Body of pancreas (tissue), 2 donors: Measurements from ENCODE around the genes MOCOS, FHOD3, TPGS2 and SETBP1.

DNA sequence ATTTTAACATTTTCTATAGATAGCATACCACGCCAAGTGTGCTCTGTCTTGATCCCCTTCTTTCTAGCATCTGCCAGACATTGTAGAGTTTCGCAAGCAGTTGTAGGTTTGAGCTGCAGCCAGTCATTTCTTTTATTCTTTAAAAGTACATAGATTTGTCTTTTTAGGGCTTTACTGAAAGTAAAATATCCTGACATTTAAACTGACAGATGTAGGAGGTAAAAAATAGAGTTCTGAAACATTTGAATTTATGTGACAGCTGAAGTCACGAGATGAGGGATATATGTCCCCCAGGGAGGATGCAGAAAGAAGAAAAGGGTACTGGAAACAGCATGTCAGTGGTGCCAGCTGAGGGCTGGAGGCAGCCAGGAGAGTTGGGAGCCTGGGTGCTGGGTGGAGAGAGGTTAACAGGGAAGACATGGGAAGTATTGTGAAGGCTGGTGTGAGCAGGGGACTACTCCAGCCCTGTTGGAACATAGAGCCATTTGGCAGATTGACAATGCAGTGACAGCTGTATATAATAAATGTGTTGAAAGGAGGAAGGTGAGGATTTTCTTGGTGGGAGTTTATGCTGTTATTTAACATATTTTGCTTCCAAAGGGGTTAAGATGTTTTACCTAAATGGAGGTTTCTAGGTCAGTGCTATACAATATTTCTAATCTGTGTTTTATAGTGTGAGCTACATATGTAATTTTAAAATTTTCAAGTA is 11.8 kb upstream of the MOCOS start:
- PRO-cap: no peak
- RAMPAGE, long total RNA, 2 experiments: no peak in any of the 2 experiments

DNA sequence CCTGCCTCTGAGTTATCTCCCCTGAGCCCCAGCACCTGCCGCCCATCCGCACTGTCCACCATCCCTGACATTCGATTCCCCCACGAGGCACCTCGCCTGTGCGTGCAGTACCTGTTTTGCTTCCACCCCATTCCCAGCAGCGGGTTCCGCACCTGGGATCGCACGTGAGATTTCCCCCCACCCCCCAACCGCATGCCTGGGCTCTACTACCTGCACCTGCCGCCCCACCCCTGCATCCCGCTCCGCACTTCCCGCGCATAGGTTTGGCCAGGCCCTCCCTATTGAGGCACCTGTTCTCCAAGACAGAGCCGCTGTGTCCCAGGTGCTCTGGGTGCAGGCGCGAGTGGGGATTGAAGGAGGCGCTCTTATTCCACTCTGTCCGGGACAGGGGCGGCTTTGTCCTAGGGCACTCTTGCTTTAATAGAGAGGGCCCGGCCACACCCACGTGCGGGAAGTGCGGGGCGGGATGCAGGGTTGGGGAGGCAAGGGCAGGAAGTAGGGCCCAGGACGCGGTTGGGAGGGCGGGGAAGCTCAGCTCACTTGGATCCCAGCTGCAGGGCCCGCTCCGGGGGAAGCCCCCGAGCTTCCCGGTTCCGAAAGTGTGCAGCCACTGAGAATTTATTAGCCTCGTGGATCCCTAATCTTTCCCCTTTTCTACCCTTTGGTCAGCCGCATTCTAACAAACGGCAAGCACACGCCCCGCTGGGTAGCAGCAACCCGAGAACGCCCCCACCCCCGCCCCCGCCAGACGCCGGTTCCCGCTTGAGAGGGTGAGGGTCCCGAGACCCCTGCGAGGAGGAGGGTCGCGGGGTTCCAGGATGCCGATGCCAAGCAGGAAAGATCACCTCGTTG is 681 bp upstream of the MOCOS start:
- PRO-cap: unidirectional peak, plus-strand start at position 505 of the sequence
- RAMPAGE, long total RNA, 2 experiments: no peak in any of the 2 experiments

DNA sequence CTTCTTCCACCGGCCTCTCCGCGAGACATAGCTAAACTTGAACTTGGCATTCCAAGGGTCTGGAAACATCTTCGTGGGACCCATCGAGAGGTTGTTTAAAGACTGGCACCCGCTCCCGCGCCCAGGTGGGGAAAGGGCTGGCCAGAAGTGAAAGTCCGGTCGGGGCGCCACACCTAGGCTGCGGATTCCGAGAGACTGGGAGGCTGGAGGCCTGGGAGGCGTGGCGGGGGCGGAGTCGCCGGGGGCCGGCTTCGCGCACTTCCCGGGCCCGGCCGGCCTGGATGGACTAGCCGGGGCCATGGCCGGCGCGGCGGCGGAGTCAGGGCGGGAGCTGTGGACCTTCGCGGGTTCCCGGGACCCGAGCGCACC is at the start of gene MOCOS:
MOCOS (plus strand) TSS at position 256 of the 369 bp plus-strand sequence.
- PRO-cap: bidirectional peak, plus-strand start at position 281 of the sequence, minus-strand start at position 149 of the sequence
- RAMPAGE, long total RNA, 2 experiments: start-site peak on the plus strand in 2 of 2 experiments, centred at positions 268 to 278 of the sequence, 6 to 12 reads per replicate

GRCh38 chr18:36296960-36298116 is at the start of gene FHOD3:
Gene FHOD3, plus strand, starts transcription at chr18:36297713.
- PRO-cap: bidirectional peak, plus-strand start at chr18:36297725, minus-strand start at chr18:36297571
- RAMPAGE, long total RNA, 2 experiments: no peak in any of the 2 experiments

DNA sequence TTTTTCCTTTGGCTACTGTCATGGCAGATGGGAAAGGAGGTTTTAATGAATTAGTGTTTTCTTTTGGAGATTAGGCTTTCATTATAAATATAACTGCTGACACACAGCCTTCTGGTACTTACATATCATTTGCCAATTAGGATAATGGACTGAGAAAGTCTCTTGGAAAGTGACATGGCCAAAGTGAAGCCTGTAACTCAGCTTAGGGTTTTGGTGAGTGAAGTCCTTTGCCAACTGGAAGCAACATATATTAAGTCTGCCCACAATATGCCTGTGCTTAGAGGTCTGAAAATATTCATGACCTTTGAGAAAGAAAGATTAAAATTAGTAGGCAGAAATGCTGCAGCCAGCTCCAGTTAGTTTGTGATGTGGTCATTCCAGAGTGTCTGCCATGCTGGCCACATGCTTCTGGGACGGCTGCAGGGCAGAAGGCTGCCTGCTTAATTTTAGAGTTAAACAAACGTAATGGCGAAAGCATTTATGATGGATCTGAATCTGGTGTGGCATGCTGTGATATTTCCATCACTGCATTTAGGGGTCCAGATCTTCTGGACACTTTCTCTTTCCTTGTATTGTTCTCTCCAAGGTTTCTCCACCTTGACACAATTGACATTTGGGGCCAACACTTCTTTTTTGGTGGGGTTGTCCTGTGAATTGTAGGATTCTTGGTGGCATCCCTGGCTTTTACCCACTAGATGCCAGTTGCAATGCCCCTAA is 95.4 kb downstream of the FHOD3 start:
- PRO-cap: no peak
- RAMPAGE, long total RNA, 2 experiments: no peak in any of the 2 experiments

DNA sequence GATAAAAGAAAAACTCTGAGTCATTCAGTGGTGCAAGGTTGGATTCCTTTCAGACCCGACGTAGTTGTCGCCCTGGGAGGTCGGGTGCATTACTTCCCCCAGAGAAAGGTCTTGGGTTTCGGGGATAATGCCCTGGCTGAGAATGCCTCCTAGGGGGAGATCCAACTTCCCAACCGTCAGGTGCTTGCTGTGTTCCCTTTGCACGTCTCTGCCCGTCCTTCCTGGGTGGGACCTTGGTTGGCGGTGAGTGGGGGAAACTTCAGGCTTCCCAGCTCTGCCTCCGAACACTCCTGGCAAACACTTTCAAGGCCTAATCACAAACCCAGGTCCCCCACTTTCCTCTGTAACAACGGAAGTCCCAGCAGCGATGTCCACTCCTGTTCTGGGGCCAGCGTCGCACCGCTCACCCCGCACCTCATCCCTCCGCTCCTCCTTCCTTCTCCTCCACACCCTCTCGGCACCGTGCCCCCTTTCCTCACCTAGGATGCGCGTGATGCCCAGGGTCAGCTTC is 543 bp downstream of the TPGS2 start:
- PRO-cap: unidirectional peak, plus-strand start at position 52 of the sequence
- RAMPAGE, long total RNA, 2 experiments: no peak in any of the 2 experiments

DNA sequence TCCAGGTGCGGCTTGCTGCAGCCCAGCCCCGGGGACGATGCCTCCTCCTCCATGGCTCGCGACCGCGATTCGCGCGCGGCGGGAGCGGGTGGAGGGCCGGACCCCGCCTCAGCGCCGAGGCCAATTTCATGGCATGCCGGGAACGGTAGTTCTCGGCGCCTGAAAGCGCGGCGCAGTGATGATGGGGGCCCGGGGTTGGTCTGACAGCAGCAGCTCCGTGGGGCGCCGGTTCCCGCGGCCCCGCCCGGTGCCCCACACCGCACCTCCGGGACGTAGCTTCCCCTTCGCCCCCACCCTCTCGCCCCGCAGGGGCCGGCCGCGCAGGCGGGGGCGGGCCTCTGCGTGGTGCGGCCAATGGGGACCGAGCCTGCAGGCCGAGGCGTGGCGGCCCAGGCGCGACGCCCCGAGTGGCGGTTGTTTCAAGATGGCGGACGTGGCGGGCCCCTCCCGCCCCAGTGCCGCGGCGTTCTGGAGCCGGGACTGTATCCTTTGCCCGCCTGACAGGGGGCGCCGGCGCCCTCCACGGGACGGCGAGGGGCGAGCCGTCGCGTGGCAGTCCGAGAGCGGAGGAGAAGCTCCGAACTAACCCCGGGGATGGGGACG is at the start of gene TPGS2:
TPGS2 (minus strand) TSS at position 288 of the 603 bp plus-strand sequence.
- PRO-cap: bidirectional peak, plus-strand start at position 184 of the sequence, minus-strand start at position 66 of the sequence; bidirectional peak, plus-strand start at position 422 of the sequence, minus-strand start at position 291 of the sequence
- RAMPAGE, long total RNA, 2 experiments: start-site peak on the plus strand in 2 of 2 experiments, centred at positions 382 to 483 of the sequence, 19 to 380 reads per replicate; start-site peak on the minus strand in 1 of 2 experiments, centred at positions 72 to 287 of the sequence, 81 to 104 reads per replicate

- PRO-cap: no peak
- RAMPAGE, long total RNA, 2 experiments: no peak in any of the 2 experiments
These were observed 132.1 kb downstream of the KIAA1328 start for GRCh38 chr18:36960882-36961502.

DNA sequence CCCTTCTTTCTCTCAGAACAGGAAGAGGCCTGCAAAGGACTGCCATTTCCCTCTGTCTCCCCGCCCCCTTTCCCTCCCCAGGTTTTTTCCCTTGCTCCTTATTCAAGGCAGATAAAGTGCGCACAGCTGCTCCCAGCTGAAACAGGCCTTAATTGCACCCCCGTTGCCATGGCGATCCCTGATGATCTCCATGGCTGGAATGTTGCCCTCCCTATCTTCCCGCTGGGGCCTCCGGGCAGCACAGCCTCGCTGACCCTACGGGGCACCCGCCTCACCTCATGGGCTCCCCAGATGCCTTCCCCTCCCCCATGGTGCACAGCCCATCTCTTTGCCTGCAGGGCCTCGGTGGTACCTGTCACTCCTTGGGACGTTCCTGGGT is 115.2 kb downstream of the CELF4 start:
- PRO-cap: no peak
- RAMPAGE, long total RNA, 2 experiments: no peak in any of the 2 experiments

DNA sequence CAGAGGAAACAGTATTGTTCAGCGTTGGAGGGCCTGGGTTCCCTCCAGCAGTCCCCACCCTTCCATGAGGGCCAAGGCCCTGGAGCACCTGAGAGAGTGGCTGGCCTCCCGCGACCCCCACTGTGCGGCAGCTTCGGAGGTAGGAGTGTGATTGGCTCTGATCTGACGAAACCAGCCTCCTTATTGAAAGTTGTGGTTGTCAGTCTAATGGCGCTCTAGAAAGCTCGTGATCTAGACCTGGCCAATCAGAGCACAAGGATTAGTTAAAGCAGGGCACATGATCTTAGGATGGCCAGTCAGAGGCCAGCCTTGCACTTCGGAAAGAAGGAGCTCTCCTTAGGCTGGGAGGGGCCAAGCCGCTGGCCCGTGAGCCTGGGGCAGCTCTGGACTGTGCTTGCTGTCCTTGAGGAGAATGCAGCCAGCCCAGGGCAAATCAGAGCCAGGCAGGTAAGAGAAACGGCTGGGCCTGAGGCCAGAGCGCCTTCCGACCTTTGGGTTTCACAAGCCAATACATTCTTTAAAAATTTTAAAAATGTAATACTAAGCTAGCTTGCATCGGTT is 104.6 kb upstream of the CELF4 start:
- PRO-cap: no peak
- RAMPAGE, long total RNA, 2 experiments: no peak in any of the 2 experiments

DNA sequence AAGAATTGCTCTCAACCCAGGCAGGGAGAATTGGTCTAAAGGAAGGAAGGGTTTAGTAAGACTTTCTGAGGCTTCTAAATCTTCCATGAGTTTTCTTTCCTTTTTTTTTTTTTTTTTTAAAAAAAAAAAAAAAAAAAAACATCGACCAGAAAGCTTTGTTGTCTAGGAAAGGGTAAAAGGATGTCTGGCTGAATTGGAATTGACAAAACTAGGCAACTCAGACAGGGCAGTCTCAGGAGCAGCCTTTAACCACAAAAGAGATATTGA is 429.3 kb upstream of the CELF4 start:
- PRO-cap: no peak
- RAMPAGE, long total RNA, 2 experiments: no peak in any of the 2 experiments

DNA sequence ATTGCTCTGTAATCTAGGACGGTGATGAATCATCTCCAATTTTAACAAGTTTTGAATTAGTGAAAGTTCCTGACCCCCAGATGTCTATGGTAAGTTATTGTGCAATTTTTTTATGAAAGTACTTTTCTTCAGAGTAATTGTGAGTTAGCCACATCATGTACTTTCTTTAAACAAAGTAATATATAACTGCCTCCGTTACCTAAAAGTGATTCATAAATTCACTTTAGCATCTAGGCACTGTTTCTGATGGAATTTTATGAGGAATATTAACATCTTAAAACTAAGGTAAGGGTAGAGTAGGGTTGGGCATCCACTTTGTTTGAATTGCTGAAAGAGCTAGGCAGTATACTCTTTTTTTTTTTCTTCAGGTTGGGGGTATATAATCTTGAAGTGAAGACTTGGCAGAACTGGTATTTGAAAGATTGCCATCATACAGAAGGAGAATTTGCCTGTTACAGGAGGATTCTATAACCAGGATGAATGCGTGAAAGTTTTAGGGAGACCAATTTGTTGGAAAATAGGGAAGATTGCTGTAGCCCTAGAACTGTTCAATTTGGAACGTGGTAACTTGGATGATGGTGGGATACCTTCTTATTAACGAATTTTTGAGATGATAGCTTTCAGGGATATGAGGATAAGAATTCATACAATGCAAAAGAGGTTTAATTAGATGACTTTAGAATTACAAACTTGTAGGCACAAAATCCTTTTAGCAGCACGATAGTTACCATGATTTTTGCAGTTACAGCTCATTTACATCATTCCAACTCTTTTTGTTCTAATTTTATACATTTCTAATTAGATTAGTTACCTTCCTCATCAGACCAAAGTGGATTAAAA is 38.4 kb downstream of the PIK3C3 start:
- PRO-cap: no peak
- RAMPAGE, long total RNA, 2 experiments: no peak in any of the 2 experiments

DNA sequence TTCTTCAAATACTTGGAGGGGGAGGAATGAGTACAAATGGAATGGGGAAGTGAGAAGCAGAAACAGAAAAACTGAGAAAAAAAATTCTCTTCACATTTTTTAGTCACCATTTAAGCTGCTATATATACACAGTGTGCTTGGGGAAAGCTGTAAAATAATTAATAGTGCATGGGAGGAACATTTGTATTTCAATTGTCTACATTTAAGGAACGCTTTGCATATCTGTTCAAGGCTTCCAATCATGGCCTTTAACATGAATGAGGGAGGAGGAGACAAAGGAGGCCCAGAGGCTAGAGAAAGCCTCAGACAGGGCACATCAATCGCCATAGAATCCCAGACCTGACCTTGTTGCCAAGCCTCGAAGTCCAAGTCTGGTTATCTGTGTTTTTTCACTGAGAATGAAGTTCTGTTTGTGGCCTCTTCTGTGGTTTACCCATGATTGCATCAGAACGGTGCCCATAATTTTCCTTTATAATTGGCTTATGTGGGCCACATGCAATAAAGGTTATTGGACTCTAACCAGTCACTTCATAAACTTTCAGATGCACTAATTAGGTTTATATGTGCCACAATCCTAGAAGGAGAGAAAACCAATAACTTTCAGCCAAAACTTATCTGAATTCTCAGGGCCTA is 158.7 kb downstream of the PIK3C3 start:
- PRO-cap: no peak
- RAMPAGE, long total RNA, 2 experiments: no peak in any of the 2 experiments

DNA sequence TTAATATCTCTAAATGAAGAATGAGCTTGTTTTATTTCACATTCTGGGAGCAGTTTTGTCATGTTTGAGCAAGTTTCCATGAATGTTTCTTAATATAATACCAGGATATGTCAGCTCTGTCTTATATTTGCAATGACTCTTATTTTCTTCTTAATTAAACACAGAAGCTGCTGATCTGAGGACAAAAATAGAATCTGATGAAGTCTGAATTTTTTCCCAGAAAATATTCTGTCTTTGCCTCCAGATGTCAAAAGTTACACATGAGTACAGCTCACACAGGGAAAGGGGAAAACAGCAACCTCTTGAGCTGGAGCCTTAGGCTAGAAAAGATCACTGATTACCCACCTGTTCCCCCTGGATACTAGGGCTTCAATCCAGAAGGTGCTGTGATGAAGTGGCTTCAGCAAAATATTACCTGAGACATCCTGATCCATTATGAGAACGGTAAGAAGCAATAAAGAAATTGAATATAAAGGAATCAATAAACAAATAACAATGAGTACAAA is 606.7 kb upstream of the SYT4 start:
- PRO-cap: no peak
- RAMPAGE, long total RNA, 2 experiments: no peak in any of the 2 experiments

- PRO-cap: bidirectional peak, plus-strand start at chr18:44680999, minus-strand start at chr18:44680693
- RAMPAGE, long total RNA, 2 experiments: start-site peak on the plus strand in 2 of 2 experiments, at chr18:44680788-44680996 at its widest, 36 to 79 reads per replicate
These were observed at the start of gene SETBP1 for GRCh38 chr18:44680744-44681427. Gene SETBP1, plus strand, starts transcription at chr18:44680888.

- PRO-cap: unidirectional peak, plus-strand start at chr18:44697160
- RAMPAGE, long total RNA, 2 experiments: start-site peak on the plus strand in 1 of 2 experiments, at chr18:44697140-44697160 at its widest, 96 reads per replicate
These were observed 16.3 kb downstream of the SETBP1 start for GRCh38 chr18:44696948-44697483.

- PRO-cap: no peak
- RAMPAGE, long total RNA, 2 experiments: no peak in any of the 2 experiments
These were observed 244.5 kb downstream of the SETBP1 start for GRCh38 chr18:44925030-44925668.

DNA sequence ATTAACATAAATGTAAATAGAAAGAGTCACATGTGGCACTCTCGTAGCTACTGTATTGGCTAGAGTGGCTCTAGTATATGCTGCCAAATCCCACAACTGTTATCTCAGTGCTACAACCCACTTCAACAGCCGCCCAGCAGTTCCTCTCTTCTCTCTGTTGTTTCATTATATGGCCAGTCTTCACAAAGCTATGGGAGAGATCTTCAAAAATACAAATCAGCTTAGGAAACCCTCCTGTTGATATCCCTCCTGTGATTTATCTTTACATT is 425.8 kb downstream of the SETBP1 start:
- PRO-cap: no peak
- RAMPAGE, long total RNA, 2 experiments: no peak in any of the 2 experiments

- PRO-cap: unidirectional peak, plus-strand start at chr18:45239145
- RAMPAGE, long total RNA, 2 experiments: no peak in any of the 2 experiments
These were observed 376.3 kb upstream of the SLC14A2 start for GRCh38 chr18:45239030-45239357.

GRCh38 chr18:45370227-45371040 is 244.8 kb upstream of the SLC14A2 start:
- PRO-cap: no peak
- RAMPAGE, long total RNA, 2 experiments: no peak in any of the 2 experiments